Thoracic aorta endothelial cell (primary cell): ENCODE data around the gene FILIP1L.

DNA sequence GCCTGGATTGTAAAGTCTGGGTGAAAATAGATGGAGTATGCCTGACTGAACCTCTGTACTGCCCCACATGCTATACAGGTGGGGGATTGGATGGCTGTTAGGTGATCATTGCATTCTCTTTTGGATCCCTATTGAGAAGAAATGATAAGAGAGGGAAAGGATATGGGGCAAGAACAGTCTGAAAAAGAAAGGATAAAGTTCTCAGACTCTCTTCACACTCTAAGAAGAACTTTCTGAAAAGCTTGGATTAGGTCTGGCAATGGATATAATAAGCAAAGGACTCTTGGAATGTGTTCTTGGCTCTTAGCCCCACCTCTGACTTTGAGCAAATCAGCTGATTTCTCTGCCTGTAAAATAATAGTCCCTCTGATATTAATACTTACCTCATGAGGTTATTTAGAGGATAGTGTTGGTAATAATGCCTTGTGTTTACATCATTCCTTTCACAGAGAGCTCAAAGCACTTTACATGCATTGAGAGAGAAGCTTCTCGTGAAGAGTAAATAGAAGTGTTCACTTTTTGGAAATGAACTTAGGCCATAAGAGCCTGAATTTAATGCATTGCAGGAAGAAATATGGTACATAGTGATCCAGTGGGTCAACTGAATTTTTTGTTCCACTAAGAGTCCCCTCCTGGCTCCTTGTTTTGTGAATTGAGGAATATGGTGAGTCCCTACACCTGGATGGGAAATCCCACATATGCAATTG is 147.3 kb downstream of the FILIP1L start:
- CAGE, long polyA plus RNA, result no peak

- CAGE, long polyA plus RNA, result no peak
Measured at GRCh38 chr3:100024217-100025489, 89.6 kb downstream of the FILIP1L start.

DNA sequence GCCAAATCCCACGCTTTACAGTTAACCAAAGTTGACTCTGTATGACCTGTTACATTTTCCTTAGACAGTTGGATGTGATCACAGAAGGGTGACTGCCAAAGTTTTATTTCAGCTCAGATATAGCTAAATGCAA is 73.4 kb downstream of the FILIP1L start:
- CAGE, long polyA plus RNA, result no peak

DNA sequence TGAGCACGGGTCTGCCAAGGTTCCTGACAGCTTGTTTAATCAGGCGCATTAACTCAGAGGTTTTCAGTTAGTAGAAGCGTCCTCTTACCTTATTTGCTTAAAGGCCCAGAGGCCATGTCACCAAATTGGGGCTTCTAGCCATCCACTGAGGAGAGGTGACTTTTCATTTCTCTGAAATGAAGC is 10.5 kb downstream of the FILIP1L start:
- CAGE, long polyA plus RNA, result no peak

DNA sequence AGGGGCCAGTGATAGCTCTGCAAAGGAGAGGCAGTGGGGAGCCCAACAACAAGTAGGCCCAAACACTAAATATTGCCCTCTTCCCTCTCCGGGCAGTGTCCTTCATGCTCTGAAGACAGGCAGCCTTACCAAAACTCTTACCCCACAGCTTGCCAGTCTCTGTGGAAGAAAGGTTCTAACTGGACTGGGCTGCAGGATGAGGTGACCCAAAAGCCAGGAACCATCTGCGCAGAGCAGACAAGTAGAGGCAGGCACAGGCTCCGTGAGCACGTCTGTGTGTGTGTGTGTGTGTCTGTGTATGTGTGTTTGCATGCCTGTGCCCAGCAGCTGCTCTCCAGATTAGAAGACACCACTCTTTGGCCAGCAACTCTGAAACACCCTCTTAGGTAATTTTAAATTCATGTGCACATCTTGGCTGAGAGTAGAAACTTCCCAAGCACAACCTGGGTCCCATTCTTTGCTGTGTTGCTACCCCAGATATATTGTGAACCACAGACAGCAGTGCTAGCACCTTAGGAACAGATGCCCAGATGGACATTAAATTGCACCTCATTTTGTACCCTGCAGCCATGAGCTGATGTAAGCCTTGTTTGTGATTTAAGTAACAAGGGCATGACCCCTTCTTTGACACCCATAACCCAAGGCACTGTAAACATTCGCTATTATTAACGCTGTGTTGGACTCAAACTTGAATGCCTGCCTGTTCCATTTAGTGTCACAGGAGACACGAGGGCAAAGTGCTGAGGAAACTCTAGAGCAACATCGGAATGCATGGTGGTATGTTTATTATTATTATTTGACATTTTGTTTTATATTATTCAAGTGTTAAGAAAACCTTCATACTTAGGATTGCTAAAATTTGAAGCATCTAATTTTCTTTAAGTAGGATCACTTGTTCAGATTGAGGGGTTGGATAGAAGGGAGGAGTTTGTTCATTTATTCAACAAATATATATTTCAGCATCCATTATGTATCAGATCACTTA is at the start of gene FILIP1L:
Gene FILIP1L (minus strand): TSS at position 280 of the 985 bp plus-strand sequence.
- CAGE, long polyA plus RNA, result no peak

DNA sequence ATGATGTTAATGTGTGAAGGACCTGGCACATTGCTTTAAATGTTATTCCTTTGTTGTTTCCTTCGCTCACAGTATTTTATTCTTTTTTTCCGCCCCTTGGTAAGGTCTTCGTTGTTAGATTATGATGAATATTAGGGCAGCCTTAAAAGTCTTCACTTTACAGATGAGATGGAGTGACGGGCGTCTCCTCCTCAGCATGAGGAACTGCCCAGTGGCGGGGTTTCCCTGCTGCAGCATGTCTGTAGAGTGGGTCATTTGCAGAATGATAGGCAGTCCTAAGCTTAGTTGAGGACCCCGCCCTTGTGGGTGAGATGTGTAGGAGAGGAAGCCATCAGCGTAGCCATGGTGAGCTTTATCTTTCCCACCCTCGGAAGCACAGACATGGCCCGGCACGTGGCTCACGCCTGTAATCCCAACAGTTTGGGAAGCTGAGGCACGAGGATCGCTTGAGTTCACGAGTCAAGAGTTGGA is 818 bp downstream of the NIT2 start:
- CAGE, long polyA plus RNA, result no peak

DNA sequence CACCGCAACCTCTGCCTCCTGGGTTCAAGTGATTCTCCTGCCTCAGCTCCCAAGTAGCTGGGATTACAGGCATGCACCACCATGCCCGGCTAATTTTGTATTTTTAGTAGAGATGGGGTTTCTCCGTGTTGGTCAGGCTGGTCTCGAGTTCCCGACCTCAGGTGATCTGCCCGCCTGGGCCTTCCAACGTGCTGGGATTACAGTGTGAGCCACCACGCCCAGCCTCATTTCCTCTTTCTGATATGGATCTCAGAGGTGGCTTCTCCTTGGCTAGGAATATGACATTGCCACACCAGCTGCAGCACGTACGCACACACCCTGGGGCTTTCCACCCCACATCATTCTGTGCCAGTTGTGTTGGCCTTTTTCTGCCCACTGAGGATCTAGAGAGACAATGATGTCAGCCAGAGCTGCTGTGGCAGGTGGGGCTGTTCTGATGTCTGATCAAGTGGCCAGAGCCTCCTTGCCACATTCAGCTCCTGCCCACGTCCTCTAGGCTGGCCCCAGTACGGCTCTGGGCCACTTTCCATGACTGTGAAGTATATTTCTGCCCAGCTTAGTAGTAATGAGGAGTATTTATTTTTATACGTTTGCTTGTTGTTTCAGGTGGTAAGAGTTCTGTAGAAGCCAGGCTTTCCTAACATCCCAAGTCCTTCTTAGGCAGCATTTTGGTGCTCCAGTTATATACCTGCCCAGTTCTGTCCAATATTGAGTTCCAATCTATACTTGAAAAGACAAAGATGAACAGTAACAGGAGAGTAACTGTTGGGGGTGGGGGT is 29.1 kb downstream of the TMEM45A start:
- CAGE, long polyA plus RNA, result no peak

DNA sequence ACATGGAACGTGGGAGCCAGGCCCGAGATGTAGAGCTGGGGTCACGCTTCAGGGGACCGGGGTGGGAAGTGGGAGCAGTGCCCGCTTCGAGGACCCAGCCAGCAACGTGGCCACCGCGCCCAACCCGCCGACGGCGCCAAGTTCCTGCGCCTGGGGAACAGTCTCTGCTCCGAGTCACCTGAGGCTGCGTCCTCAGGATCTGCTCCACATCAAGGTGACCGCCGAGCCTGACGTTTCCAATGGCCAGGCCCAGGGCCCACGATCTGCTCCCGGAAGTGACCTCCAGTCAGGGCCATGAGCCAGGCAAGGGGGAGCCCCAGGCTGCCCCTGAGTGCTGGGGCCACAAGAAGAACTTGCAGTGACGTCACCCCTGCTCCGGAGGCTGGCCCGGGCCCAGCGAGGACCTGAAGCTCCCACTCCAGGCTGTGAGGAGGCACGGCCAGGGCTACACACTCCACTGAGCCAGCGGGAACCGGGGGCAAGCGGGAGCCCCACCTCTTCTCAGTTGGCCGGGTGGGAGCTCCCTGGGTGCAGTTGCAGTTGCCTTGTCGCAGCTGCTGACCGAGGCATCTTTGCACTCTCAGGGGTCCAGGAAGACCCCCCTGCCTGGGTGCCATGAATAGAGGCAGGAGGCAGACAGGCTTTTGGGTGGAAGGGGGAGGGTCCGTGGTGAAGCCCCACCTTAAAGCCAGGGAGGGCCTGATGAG is 26.8 kb upstream of the TFG start:
- CAGE, long polyA plus RNA, result no peak

DNA sequence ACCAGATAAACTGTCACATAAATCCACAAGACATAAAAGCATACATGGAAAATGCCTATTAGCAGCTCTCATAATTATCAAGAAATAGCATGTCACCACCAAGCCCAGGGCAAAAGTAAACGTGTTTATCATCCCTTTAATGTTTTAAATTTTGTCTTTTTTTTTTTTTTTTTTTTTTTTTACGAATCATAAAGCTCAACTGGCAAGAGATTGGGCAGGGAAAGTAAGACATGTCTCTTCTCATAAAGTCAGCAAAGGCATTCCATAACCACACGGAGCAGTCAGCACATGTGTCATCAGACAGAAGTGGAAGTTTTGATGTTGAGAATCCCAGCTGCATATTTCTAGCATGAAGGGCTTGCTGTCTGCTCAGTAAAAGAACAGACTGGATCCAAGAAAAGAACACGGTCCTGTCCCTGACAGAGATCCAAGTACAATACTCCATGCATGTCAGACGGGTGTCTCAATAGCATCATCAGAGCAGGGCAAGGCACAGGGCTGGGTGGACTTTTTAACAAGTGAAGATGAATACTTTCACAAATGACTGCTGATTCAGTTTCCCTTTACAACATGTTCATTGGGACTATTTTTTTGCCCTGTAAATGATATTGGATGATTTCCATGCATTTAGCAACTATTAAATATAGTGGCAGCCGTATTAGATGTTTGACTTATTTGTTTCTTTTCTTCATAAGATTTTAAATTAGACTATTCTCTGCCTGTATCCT is 38.2 kb downstream of the ABI3BP start:
- CAGE, long polyA plus RNA, result no peak

- CAGE, long polyA plus RNA, result no peak
Measured at GRCh38 chr3:101517932-101518369, 4.9 kb upstream of the SENP7 start.

DNA sequence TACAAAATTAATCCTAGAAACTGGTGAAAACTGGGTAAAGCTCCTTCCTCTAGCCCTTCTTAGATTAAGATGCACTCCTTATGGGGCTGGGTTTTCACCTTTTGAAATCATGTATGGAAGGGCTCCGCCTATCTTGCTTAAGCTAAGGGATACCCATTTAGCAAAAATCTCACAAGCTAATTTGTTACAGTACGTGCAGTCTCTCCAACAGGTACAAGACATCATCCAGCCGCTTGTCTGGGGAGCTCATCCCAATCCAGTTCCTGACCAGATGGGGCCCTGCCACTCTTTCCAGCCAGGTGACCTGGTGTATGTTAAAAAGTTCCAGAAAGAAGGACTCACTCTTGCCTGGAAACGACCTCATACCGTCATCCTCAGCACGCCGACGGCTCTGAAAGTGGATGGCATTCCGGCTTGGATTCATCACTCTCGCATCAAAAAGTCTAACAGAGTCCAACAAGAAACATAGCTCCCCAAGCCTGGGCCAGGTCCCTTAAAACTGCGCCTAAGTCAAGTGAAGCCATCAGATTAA is 37.7 kb downstream of the ZBTB11 start:
- CAGE, long polyA plus RNA, result no peak

- CAGE, long polyA plus RNA, result no peak
Measured at GRCh38 chr3:101692357-101693092, 6.0 kb upstream of the RPL24 start.

- CAGE, long polyA plus RNA, result no peak
Measured at GRCh38 chr3:101801227-101801864, 22.3 kb downstream of the NXPE3 start.

GRCh38 chr3:101822193-101822967 is 26.9 kb upstream of the NFKBIZ start:
- CAGE, long polyA plus RNA, result no peak

GRCh38 chr3:101828990-101829790 is 20.1 kb upstream of the NFKBIZ start:
- CAGE, long polyA plus RNA, result no peak

DNA sequence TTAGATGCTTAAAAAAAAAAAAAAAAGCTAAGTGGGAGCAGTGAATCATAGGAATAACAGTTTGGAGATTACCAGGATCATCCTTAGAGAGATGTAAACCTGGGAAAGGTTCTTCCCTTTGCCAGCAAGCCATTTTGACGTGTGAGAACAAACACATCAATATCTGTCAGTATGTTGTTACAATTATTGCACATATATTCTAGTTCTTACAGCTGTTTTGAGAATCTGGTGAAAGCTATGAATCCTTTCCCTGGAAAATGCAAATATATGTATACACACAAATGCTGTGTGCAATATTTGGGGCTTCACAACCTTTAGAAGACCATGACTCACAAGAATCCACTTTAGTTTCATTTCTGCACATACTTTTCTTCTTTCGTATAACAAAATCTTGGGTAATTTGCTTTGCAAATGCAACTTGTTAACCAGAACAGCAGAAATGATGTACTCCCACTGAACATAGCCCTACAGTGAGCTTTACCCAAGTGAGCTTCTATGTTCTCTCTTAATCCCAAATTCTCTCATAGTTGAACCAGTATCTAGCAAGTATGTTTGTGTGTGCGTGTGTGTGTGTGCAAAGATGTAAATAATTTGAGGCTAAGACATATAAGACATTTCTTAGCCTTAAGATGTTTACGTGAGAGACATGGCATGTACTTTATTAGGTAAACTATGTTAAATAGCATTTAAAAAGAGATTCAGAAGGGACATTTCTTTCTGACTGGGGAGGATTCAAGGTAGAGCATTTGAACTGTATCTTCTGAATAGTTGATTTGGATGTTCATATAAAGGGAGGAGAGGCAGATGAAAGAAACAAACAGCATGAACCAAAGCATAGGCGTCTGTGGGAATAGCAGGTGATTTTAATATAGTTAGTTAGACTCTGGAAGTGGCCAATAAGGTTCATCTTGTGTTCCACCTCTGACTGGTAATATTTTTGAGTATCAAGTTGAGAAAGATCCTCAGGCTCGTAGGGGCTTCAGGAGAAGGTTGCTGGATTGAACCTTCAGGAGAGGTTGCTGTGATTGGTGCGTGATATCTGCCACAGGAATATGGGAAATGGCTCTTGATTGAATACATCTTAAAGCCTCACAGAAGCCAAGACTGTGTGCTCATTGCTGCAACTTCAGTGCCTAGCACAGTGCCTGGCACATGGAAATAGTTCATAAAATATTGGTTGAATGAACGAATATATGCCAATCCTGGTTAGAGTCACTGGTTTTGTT is 12.4 kb downstream of the NFKBIZ start:
- CAGE, long polyA plus RNA, result no peak

DNA sequence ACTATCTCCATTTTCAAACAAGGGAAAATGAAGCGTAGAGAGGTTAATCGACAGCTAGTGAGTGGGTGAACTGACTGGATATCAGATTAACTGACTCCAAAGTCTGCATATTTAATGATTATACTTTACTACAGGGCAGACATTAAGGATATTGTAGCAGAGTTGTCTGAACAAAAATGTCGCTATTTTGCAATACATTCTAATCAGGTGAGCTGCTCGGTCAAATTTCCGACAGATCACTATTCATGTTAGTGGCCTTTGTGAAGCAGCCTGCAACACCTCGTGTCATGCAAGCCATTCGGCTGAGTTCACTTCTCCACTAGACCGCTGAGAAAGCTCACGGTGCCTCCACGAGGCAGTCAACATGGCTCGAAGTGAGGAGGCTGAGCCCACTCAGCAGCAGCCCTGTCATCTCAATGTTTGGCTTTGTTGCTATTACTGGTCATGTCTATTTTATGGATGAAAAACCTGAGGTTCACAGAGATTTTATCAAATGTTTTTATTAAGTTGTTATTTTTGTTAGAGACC is 264.3 kb downstream of the NFKBIZ start:
- CAGE, long polyA plus RNA, result no peak

- CAGE, long polyA plus RNA, result no peak
Measured at GRCh38 chr3:102673675-102674179, 238.9 kb downstream of the ZPLD1 start.

GRCh38 chr3:104445100-104445679 is 921.5 kb upstream of the ALCAM start:
- CAGE, long polyA plus RNA, result no peak

DNA sequence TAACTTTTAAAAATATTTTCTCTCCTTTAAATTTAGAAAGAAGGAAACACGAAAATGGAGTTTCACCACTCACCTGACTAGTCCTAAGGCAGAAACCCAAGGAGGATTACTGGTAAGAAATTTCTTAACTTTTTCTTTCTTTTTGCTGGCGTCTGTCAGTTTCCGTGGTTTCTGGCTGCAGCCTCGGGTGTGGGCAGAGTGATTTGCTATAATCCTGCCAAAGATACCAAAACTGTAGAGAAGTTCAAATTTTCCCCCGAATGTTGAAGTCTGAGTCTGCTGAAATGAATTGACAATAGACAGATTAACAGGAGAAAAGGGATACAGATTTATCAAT is 843.6 kb upstream of the ALCAM start:
- CAGE, long polyA plus RNA, result no peak